ReNcell CX (cell line): ENCODE data around the gene CASP3.

DNA sequence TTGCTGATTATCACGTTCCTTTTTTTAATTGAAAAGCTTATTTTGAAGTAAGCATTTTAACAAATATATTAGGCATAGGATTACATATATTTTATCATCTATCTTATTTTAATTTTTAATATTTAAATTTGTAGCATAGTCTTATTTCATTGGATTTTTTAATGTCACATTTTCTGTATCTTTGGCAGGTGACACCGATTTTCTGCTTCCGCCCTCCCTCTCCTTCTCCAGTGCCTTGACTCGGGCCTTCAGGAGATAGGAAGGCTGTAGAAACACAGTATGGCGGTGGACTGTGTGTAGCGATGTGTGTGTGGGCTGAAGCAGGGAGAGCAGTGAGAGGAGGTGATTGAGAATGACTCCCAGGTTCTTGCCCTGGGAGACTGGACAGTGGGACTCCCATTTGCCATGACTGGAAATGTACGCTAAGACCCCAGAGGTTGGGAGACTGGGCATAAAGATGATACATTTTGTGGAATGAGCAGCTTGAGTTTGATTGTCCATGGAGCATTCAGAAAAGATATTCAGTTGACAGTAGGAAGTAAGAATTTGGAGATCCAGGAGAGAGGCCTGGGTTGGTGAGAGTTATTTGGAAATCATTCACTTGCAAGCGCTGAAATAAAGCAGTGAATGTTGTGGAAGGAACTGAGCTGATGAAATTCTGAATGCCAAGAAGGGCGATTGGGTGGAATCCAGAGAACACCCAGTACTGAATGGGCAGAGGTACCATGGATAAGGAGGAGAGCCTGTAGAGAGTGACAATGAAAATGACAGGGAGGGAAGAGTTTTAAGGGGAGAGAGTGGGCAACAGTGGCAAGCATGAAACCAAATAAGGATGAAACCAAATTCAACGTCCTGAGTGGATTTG lies 6.9 kb upstream of the STOX2 start:
- PRO-cap, result no peak

GRCh38 chr4:183905641-183906191 lies 609 bp downstream of the STOX2 start:
- PRO-cap, result bidirectional peak, plus-strand start at chr4:183906153, minus-strand start at chr4:183906128

GRCh38 chr4:183906972-183907625 lies 2.0 kb downstream of the STOX2 start:
- PRO-cap, result no peak

DNA sequence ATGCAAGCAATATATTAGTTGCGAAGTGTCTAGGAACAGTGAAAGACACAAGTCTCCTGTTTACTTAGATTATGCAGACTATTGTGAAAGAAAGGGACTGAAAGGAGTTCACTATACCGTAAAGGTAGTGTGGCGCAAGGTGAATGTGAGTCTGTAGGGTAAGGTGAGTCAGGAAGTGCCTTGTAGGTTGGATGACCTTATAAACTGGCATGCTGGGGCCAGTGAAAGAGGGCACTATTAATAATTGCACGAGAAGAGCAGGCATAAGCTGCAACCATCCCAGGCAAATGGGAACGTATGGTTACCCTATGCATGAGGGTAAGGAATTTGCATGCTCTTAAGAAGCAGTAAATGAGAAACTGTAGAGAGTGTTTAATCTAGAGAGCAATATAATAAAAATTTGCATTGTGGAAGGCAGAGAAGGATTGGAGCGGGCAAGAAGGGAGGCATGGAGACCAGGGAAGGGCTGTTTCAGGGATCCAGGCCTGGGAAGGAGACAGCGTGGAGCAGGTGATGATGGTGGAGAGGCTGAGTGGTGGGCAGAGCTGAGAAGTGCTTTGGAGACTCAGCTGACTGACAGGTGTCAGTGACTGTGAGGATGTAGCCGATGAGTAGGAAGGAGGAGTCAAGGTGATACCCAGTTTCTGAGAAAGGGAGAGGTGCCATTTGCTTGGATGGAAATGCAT lies 26.5 kb downstream of the STOX2 start:
- PRO-cap, result no peak

DNA sequence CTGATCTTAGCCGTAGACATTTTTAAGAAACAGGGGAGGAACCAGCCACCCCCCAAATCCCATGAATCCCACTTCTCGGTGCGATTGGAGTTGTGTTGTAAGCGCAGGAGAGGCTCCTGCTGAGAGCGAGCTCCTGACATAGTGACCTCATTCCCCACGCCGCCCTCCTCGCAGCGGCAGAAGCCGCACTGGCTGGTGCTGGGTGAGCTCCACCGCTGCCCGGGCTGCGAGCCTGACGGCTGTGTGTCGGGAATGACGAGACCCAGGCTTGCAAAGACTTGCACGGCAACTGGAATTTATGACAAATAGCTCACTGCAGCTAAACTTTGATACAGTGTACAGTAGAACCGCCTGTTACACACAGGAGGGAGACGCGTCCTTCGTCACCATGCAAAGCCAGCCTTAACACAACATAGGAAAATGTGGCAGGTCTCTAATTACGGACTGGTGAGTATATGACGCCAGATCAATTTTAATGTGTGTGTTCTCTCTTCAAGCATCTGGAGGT lies 82.4 kb downstream of the STOX2 start:
- PRO-cap, result bidirectional peak, plus-strand start at position 185 of the sequence, minus-strand start at position 184 of the sequence

DNA sequence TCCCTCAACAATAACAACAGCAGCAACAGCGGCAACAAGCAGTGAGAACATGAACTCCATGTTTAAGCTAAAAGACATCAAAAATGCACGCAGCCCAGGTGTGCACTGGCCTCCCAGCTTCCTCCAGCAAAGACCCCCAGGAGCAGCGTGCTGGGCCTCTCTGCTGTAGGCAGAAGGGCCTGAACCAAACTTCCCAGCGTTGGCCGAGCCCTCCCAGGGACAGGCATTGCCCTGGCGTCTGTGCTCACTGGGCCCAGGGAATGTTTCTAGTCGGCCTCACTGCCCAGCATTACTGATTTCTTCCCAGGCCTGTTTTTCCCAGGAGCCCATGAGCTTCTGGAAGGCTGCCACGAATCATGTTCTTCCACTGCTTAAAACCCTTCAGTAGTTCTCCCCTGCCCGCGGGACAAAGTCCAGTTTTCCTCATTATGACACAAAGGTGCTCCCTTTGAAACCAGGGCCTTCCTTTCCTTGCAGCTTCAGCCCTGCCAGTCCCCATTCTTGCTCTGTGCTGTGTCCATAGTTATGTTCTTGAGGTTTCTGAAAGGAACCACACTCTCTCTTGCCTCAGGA lies 93.3 kb upstream of the ENPP6 start:
- PRO-cap, result no peak

DNA sequence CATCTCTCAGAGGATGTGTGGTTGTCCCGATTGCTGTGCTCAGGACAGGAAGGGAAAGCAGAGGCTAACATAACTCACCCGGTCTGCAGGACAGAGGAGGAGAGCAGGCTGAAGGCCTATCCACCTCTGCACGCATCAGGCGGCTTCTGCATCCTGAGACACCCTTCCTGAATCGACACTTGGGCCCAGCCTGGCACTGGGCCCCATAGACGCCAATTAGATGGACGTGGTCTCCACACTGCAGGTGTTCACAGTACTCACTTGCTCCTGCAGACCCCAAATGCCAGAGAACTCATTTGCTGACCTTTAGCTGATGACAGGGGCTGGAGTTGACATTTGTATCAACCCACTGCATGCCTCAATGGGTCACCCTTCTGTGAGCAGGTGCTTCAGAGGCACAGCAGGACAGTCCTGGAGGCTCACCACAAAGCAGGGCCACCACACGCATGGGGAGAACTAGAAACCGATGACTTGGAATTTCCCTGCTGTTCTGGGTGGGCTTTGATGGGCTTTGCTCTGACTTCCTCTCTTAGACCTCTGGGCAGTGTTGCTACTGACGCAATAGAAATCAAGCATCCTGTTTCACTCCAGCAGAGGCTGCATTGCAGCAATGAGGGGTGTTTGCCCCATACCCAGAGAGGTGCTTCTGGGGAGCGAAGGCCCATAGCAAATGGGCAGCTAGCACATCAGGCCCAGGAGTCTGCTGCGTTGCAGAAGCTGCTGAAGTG lies 96.4 kb upstream of the ENPP6 start:
- PRO-cap, result no peak

- PRO-cap, result no peak
Observed at GRCh38 chr4:184333421-184333885, 115.8 kb upstream of the ENPP6 start.

- PRO-cap, result no peak
Observed at GRCh38 chr4:184381950-184382826, 92.2 kb downstream of the IRF2 start.

GRCh38 chr4:184385582-184386453 lies 88.5 kb downstream of the IRF2 start:
- PRO-cap, result no peak

GRCh38 chr4:184432300-184433051 lies 41.9 kb downstream of the IRF2 start:
- PRO-cap, result no peak

DNA sequence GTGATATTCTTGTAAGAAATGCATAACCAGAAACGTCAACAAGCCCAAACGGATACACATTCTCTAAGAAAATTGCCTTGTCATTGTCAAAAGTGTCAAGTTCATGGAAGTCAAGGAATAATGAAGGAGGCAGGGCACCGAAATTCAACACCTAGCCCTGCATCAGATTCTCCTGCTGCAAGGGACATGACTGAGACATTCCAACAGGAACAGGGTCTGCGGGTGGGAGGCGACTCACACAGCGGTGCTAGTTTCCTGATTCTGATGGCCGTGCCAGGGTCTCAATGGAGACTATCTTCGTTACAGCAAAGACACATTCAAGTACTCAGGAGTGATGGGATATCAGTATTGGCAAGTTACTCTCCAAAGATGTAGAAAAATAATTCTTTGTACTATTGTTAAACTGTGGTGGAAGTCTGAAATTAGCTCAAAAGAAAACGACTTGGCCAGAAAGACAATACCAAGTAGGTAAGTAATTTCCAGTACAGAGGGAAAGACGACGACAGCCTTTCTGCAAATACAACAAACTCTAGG lies 26.6 kb downstream of the IRF2 start:
- PRO-cap, result no peak

DNA sequence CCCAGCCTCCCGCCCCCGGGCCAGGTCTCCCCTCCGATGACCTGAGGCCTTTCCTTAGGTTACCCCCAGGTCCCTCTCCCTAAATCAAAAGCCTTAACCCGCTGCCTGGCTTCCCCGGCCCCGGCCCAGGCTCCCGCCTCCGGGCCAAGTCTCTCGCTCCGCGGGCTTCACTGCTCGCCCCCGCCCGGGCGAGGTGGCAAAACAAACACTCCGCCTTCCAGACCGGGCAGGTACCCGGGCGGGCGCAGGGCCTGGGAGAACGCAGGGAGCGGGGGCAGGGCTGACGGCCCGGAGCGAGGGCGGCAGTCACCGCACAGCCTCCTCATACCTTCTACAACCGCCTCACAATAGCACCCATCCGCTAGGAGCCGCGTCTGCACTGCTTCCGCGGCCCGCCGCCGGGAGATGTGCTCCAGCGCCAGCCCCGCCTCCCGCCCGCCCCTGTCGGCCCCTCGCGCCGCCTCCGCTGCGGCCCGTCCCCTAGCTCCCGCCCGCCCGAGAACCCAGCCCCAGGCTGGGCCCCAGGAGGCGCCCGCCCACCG lies at the start of gene CASP3:
Gene CASP3, minus strand, starts transcription at position 381 of the 542 bp plus-strand sequence.
- PRO-cap, result bidirectional peak, plus-strand start outside the sequence, minus-strand start at position 375 of the sequence

DNA sequence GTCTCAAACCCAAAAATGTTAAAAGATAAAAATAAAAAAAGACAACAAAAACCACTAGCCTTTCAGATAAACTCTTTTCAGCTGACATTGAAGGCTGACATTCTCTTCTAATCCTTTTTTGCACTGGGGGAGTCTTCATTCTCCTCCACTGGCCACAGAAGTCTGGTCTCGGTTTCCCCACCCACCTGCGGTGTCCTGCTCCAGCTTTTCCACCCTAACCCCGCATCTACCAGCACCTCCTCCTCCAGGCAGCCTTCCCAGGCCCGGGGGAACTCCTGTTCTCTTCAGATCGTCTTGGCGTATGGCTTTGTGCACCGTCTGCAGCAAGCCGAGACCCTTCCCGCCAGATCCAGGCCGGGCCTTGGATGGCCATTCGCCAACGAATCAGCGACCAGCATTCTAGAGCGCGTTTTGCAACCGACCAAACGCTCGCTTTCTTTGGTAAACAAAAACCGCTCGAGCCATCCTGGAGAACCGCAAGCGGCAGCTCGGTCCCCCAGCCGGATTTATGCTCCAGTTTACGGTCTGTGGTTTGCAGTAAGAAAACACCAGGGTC lies 756 bp downstream of the CENPU start:
- PRO-cap, result bidirectional peak, plus-strand start at position 470 of the sequence, minus-strand start at position 297 of the sequence

GRCh38 chr4:184746271-184746923 lies 12.5 kb upstream of the CENPU start:
- PRO-cap, result no peak

DNA sequence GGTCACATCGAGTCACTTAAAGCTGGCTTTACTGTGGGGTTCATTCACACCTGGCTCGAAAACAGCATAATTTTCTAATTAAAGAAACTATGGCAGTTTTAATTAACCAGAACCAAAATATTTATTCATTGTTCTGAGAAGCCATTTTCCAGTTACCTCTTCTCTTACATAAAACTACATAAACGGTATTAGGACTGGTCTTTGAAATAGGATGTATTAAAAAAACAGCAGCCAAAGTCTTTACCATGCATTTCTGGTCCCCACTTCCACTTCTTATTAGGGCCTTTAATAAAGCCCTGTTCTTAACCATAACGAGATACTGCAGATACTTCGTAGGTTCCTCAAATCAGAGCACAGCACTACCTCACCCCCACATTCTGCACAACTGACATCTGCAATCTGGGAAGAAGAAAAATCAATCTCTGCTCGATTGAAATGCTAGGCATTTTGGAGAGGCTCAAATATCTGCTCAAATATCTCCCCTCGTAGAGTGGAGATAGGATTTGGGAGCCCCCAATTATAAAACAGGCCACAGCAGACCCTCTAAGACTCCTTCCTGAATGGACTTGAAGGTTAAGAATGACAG lies 40.1 kb upstream of the CENPU start:
- PRO-cap, result no peak

GRCh38 chr4:184775442-184776295 lies 41.8 kb upstream of the CENPU start:
- PRO-cap, result no peak

DNA sequence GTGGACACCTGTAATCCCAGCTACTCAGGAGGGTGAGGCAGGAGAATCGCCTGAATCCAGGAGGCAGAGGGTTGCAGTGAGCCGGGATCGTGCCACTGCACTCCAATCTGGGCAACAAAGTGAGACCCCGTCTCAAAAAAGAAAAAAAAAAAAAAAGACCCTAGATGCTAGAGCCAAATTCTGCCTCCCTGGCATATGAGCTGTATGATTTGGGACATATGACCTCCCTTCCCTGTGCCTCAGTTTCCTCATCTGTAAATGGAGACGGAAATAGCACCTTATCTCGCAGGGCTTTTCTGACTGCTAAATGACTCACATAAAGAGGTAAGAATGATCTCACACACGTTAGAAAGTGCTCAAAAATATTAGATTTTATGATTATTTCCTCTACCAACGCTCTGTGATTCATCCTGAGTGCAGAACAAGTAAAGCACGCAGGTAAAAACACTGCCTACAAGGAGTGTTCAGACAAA lies 21.3 kb downstream of the ACSL1 start:
- PRO-cap, result no peak

DNA sequence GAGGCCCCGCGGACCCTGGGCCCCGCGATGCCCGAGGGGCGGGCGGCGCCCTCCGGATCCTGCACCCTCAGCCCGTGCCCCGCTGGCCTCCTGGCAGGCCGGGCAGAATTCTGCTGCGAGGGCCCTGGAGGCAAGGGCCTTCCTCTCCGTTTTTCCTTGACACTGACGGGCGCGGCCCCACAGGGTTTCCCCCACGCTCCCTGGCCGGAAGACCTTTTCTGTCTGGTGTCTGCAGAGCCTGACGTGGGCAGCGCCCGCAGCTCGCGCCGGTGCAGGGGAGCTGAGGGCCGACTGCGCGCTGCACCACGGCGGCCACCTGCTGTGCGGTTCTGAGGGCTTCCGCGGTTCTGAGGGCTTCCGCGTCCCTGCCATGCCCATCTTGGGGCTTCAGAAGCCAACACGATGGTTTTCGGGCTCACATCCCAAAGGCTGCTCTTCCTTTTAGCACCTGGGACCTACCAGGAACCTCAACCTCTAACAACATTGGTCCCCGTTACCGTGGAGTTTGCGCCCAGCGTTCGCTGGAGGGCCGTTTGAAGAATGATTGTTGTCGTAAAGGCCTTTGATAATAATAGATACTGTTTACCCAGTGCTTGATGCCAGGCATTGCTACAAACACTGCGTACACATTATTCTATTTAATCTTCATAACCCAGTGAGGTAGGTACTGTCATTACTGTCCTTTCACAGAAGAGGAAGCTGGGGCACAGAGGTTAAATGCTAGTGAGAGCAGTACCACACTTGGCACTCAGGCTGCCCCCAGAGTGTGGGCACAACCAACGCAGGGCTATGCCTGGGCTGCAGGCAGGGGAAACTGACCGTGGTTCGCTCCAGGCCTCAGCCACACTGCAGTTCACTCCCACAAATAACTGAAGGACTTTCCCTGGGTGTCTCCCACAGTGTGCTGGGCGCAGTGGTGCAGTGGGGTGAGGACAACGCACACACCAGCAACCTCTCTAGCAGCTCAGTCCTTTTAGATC lies 834 bp upstream of the ACSL1 start:
- PRO-cap, result no peak

- PRO-cap, result no peak
Observed at GRCh38 chr4:184968680-184969152, 49.6 kb upstream of the HELT start.